Measurements from ENCODE around the genes PCP4 and DSCAM.

GRCh38 chr21:39380645-39381578, 786 bp downstream of the GET1 start:
- PRO-cap, result no peak

- PRO-cap, result unidirectional peak, minus-strand start at chr21:39388175
Measured at GRCh38 chr21:39387965-39388548, 7.9 kb downstream of the GET1 start.

GRCh38 chr21:39452952-39453469, 1.2 kb downstream of the SH3BGR start:
- PRO-cap, result no peak

GRCh38 chr21:39867181-39867777, at the start of gene PCP4:
Gene PCP4, plus strand, starts transcription at chr21:39867438.
- PRO-cap, result no peak

DNA sequence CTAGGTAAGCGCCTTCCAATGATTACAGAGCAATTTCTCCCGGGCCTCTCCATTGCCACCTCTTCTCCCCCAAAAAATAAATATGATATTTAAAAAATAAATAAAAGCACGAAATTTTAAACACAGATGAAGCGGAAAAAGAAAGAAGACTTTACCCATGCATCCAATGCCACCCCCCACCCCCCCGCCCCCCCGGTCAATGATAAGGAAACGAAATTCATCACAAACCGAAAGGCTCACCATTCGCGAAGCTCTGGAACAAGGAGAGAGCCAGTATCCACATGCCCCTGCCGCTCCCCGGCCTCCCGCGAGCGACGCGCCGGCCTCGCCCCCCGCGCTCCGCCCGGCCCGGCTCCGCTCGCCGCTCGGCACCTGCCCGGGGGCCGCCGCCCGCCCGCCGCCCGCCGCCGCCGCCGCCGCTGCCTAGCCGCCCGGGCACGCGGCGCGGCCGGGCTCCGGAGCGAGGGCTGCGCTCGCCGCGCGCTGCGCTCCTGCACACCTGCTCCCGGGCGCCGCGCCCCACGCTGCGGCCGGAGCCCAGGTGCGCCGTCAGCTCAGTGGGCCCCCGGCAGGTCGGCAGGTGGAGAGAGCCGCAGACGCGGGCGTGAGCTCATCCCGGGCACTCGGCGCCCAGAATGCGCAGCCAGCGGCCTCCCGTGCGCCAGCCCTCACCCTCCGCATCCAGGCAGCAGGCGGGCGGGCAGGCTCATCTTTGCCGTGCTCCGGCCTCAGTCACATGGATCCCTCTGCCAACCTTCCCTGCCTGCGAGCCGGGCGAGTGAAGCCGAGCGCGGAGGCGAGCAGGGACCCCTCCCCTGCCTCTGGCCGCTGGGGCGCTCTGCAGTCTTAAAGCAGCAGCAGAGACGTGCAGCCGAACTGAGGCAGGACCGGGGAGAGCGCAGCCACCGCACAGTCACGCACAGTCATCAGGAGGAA, at the start of gene DSCAM:
TSS of gene DSCAM (minus strand) at position 780 of the 936 bp plus-strand sequence.
- PRO-cap, result no peak

DNA sequence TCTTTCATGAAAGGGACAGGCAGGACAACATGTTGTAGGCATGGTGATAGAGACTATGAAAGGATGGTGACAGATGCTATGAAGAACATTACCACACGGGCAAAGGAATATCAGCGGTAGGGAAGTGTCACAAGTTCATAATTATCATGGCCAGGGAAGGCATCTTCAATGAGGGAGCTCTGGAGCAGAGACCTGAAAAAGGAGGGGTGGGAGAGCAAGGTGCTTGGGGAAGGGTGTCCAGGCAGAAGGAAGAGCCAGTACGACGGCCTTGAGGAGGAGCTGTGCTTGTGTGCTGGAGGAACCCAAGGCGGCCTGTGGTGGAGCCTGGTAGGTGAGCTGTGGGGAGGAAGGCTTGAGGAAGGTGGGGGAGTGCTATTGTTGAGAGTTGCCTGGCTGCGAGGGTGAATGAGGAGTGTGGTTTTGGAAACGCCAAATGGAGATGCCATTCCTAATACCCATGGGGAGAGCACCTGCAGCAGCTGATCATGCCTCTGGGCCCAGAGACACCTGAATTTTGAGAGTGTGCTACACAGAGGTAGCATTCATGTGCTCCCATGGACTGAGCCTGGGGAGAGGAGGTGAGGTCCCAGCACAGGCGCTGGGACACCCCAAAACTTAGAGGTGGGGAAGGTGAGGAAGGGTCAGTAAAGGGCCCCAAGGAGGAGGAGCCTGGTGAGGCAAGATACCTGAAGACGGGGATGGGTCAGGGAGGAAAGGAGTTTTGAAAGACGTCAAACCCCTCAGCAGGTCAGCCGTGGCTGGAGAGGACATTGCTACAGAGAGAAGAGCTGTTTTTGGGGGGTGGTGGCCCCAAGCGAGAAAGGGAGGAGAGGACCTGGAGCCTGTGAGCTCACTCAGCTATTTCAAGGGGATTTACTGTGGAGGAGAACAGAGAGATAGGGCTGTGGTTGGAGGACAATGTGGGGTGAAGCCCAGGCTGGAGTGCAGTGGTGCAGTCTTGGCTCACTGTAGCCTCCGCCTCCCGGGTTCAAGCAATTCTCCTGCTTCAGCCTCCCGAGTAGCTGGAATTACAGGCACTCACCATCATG, 35.5 kb downstream of the BACE2 start:
- PRO-cap, result no peak

DNA sequence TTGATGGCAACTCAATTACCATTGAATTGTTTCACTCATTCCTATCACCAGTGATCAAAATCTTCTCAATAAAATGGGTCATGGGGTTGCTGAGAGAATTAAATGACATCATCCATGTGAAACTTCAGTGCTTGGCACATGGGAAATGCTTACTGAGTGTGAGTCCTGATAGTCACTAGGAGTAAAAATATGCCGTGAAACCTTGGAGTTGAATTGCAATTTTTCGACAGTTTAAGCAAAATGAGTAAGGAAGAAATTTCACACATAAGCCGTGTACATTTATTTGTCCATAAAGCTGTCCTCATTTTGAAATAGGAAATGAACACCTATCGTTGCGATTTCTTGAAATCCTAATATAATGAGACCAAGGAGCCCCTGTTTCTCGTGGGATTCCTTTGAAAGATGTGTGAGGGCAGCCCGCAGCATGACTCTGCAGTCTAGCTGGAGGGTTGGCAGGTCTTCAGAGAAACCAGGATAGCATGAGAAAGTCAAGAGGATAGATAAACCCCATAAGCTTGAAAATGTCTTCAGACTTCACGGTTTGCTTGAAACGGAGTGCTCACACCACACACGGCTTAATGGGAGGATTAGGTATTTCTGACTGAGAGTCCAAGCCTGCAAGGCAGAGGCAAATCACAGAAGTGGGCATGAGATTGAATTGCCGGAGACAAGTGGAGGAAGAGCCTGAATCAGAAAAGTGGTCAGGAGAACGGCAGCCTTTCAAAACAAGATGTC, 59.0 kb upstream of the FAM3B start:
- PRO-cap, result no peak

DNA sequence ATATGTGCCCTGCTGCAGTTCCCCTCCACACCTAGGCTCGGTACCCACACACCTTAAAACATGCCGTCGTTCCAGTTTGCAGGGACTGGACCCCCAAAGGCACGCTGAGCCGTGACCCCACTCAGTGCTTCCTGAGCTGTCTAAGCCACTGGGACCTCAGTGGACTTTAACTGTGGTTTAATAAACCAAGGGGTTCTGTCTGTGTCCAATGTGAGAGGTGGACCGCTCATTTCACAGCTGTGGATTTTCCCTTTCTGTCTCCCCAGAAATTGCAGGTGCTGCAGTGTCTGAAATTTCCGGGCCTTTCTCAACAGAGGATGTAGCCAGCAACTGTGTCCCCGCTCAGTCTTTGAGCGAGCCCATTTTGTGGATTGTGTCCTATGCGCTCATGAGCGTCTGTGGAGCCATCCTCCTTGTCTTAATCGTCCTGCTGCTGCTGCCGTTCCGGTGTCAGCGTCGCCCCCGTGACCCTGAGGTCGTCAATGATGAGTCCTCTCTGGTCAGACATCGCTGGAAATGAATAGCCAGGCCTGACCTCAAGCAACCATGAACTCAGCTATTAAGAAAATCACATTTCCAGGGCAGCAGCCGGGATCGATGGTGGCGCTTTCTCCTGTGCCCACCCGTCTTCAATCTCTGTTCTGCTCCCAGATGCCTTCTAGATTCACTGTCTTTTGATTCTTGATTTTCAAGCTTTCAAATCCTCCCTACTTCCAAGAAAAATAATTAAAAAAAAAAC, 41.3 kb upstream of the FAM3B start:
- PRO-cap, result no peak

- PRO-cap, result no peak
Measured at GRCh38 chr21:41368465-41368735, 6.6 kb downstream of the MX2 start.

DNA sequence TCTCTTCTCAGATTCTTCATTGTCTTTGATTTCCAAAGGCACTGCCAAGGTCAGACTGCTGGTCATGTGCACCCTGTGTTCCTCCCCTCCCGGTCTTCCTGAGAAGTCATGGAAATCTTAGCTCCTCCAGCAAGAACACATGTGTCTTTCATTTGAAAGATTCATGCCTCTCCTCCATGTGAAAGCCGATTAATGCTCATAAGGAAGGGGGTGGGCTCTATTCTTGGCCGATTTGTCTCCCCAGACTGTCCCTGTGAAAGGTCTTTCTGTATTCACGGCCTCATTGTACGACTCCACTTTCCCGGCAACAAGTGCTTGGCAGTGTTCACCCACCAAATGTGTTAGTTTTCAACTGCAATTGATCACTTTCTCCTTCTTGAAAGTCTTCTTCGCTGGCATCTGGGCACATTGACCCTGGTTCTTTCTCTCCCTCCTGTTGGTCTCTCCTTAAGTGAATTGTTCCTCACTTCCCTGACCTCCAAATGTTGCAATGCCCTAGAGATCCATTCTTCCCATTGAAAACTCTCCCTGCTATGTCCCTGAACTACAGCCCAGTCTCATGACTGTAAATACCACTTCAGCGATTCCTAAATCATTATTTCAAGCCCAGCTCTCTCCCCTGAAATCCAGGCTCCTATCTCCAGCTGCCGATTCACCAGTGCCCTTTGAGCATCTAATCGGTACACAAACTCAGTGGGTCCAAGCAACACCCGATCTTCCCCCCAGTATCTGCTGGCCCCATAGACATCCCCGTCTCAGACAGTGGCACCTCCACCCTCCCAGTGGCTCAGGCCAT, 25.5 kb downstream of the MX2 start:
- PRO-cap, result no peak

DNA sequence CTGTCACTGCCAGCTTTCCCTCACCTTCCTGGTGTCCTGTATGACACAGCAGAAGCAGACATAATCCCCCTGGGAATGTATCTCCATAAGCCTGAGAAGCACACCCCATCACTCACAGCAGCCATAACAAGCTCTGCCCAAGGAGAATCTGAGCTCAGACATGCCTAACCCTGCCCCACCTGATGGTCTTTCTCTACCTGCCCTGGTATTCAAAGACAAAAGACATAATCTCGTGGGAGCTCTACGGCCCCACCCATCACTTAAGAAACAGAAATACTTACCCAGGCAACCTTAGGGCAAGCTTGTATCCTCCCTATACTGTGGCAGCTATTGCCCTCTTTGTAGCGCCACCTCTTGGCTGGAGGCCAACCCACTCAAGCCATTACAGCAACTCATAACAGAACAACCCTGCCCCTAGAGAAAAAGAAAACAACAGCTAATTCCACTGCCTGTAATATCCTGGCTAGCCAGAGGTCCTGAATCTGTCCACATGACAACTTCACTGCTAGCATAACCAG, 14.8 kb upstream of the MX1 start:
- PRO-cap, result no peak

DNA sequence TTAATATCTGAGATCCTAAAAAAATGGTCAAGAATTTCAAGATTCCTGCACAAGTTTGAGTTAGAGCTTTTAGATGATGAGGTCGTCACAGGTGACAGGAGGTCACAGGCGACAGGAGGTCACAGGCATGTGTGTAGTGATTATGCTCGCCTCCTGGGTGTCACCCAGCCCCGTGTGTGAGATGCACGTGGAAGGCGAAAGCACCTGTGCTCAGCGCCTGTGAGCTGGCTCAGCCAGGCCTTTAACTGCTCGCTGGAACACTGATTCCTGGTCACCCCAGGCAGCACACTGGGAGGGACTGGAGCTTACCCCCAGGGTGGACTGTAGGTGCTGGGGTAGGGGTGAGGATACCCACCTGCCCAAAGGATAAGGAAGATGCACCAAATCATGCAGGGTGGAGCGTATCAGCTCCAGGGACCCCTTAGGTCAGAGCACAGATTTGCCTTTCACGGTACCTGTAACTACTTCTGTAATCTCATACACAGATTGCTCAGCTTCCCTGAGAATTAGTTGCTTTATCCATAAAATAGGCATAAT, 18.8 kb upstream of the TMPRSS2 start:
- PRO-cap, result no peak

DNA sequence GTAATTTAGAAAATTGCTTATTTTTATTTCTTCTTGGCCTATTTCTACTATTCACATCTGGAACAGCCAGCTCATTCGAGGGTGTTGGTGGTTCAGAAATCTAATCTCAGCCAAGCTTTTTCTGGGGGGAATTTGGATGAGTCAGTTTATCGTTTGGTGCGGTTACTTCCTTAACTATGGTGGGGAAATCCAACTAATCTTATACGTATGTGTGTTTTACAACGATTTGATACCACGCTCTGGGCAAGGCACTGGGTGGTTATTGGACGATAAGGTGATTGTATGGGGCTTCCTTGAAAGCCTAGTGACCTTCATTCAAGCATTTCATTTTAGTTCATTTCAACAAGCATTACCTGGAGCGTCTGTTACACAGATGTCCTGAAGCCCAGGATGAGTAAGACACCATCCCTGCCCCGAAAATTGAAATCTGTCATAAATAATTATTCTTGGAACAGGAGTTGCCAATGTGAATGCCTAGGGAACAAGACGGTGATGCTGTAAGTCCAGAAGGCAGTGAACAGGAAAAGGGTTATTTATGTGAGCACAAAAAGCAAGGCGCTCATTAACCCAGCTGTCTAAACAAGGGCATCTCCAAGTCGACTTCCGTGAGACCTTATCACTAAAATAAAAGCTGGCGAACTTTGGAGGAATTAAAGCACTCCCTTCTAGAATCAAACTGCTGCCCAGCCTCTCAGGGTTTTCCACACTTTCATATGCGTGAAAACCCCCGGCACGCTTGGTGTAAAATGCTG, 52.2 kb upstream of the TMPRSS2 start:
- PRO-cap, result no peak

DNA sequence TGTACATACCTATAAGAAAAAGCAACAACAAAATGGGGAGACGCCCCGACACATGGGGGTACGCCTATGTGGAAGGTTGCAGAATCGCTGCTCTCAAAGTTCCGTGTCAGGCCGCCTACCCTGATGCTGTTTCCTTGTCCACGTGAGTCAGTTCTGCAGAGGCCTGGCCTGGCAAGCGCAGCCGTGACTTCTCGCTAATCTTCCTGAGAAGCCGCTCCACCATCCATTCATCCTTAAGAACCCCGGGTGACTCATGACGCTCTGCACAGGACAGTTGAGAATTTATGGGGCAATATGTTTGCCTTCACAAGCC, 122.2 kb upstream of the TMPRSS2 start:
- PRO-cap, result no peak

DNA sequence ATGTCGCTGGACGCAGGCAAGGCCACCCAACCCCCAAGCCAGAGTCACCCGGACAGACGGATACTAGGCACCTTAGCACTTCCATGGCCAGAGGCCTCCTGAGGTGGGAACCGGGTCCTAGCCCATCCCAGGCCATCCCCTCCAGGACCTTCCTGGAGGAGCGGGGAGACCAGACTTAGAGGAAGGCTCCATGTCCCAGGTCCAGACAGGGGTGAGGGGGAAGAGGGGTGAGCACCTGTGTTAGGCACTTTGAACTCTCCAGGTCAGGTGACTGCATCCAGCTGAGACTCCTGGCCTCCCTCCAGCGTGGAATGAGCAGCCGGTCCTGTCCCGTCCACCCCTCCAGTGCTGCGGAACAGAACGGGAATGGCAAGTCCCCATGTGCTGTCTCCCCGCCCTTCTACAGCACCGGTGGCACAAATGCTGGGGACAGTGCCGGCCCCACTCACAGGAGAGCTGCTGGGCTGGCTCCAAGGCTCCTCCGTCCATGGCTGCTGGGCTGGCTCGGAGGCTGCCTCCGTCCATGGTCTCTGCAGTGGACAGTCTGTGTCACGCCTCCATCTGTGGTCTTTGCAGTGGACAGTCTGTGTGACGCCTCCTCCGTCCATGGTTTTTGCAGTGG, 53.0 kb downstream of the RIPK4 start:
- PRO-cap, result no peak

GRCh38 chr21:41798446-41799057, 31.7 kb upstream of the RIPK4 start:
- PRO-cap, result no peak

GRCh38 chr21:41801049-41801461, 34.2 kb upstream of the RIPK4 start:
- PRO-cap, result unidirectional peak, minus-strand start at chr21:41801227; bidirectional peak, plus-strand start at chr21:41801572, minus-strand start at chr21:41801283

DNA sequence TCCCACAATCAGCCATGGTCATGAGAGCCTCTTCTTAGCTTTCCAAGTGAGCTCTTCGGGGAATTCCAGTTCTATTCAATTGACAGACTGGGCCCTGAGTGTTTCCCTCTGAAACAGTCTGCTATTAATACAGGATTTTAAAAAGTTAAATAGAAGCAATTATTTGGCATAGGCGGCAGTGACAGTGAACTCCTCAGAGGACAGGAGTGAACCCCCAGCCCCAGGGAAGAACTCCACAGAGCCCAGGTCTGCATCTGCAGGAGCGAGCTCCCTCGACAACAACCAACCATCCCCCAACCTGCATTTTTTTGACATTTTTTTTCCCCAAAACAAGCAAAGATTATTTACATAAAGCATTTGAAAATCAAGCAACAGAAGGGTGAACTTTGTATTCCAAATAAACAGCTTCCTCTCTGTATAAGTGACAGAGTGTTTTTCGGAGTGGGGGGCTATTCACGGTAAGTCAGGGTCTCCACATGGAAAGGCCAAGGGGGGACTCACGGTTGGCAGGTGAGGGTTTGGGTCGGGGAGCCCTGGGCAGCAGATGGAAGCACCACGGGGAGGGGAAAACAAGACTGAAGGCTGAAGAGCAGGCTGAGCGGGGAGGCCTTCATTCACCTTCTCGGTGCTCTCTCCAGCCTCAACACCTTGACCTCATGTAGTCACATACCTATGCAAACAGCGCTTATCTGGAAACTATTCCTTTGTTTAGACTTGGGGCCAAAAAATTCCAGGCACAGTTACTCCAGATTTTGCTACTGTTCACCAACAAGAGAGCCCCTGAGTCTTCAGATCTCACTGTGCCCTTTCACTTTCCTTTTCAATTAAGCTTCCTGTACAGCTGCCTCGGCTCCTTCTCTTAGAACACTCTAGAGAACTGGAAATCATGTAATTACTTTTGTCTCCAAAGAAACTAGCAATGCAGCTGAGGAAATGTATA, 27.6 kb downstream of the C2CD2 start:
- PRO-cap, result unidirectional peak, minus-strand start at position 800 of the sequence

DNA sequence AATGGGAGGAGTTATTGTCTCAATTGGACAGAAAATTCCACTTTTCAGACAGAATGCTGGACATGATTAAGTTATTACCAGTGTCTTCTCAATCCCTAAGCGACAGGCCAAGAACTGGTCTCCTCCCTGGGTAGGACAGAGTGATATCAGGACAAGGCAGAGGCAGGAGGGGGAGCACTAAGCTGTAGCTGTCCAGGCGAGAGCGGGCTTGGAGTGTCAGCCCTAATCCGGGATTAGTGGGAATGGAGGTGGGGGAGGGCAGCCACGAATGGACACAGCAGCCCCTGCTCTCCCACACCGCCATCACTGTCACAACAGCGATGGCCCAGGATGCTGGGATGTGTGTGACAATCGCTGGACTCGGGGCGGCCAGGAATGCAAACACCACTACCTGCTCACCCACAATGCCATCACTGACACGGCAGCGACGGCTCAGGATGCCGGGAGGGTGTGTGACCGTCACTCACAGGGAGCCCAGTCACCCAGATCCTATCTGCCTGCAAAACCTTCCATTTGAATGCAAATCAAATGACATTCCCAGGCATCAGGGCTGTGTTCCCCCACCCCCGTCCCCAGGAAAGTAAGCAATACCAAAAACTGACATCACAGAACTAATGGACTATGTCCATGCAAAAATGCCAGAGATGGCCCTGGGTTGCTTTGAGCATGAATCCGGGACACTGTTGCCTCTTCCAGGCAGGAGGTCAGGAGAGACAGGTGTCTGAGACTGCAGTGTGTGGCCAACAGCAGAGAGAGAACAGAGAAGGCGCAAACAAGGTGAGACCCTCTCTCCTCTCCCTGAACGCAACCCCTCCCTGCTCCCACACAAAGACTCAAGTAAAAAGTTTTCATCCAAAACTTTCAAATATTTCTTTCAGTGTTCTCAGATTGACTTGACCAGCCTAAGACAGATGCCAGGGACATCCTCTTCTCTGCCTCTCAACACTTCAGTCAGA, 2.7 kb downstream of the C2CD2 start:
- PRO-cap, result no peak

GRCh38 chr21:42062174-42063039, 8.7 kb upstream of the UMODL1 start:
- PRO-cap, result unidirectional peak, plus-strand start at chr21:42062872

Measured in left lobe of liver (tissue), 1 donor.